Ileum (tissue), 1 donor: ENCODE measurements around a stretch of chr14.

DNA sequence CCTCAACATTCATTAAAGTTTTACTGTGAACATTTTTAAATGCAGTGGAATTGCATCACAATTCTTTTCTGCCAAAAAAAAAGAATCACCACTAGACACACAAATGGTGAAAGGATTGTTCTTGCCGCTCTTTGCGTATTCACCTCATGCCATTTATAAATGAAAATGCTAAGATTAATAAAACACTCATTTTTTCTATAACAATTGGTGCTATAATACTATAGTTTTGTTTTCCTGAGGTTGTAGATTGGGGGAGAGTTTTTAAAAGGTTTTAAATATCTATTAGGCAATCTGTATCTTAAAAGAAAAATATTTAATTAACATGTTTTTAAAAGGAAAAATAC lies 1.1 kb downstream of the RHOJ start:
- PRO-cap: no peak

- PRO-cap: no peak
These were observed 63.1 kb upstream of the GPHB5 start for GRCh38 chr14:63381774-63382228.

- PRO-cap: no peak
These were observed 105.2 kb downstream of the PPP2R5E start for GRCh38 chr14:63437849-63438433.

GRCh38 chr14:63524404-63525565 lies 18.4 kb downstream of the PPP2R5E start:
- PRO-cap: no peak

GRCh38 chr14:63702041-63702318 lies 25.9 kb downstream of the SGPP1 start:
- PRO-cap: no peak

DNA sequence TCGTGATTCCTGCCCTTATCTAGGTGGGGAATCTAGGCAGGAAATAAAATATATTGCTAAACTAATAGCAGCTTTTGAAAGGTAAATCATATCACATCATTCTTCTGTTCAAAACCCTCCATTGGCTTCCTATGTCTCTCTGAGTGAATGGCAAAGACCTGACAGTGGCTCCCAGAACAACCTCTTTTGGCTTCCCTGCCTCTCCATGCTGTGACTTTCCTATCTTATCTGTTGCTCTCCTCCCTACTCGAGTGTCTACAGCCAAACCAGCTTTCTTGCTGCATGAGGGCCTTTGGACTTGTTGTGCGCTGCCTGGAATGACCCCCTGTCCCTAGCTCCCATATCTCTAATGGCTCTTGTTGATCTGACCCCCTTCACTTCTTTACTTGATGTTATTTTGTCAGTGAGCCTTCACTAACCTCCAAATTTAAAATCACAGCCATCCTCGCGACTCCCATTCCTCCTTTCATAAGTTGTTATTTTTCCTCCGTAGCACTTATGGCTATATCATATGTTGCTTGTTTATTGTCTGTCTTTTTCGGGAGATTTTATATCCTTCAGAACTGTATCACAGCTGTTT lies 2.5 kb downstream of the SYNE2 start:
- PRO-cap: no peak

DNA sequence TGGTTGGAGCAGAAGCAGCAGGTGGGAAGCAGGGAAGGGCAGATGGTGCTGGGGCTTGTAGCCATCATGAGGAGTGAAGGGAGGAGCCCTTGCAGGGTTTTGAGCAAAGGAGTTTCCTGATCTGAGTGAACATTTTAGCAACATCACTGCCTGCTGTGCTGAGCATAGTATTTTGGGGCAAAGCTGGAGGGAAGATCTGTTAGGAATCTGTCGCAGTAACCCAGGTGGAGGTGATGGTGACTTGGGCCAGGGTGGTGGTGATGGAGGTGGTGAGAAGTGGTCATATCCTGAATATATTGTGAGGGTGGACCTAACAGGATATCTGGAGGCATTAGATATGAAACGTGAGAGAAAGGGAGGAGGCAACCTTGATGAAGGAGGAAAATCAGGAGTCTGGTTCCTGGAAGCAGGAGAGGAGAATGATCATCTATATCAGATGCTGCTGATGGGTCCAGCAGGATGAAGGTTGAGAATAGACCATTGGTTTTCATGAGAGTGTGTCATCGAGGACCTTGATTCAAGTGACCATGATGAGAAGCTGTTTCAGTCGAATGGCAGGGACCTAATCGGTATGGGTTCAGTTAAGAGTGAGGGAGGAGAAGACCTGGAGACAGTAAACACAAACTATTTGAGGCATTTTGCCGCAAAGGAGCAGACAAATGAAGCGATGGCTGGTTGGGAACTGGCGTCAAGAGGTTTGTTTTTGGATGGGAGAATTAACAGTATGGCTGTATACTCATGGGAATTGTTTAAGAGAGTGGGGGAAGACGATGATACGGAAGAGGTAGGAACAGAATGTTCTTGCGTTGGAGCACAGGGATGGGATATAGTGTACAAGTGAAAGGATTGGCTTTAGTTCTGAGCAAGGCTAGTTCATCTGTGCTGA lies 84.1 kb downstream of the SYNE2 start:
- PRO-cap: no peak

DNA sequence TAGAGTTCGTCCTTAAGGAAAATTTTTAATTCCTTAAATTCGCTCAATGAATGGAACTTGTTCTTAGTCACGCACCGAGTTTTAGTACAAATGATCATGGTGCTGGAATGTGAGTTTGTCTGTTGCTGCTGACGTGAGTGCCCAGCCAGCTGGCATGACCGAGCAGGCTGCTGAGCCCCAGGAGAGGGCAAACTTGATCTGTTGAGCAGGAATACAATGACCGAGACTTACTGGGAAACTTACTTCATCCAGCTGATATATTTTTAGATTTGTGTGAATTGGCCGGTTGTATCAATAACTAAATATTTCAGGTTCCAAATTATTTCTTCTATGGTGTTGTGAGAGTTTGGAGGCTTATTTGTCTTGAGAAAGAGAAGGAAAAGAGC lies 176.1 kb downstream of the ESR2 start:
- PRO-cap: no peak

DNA sequence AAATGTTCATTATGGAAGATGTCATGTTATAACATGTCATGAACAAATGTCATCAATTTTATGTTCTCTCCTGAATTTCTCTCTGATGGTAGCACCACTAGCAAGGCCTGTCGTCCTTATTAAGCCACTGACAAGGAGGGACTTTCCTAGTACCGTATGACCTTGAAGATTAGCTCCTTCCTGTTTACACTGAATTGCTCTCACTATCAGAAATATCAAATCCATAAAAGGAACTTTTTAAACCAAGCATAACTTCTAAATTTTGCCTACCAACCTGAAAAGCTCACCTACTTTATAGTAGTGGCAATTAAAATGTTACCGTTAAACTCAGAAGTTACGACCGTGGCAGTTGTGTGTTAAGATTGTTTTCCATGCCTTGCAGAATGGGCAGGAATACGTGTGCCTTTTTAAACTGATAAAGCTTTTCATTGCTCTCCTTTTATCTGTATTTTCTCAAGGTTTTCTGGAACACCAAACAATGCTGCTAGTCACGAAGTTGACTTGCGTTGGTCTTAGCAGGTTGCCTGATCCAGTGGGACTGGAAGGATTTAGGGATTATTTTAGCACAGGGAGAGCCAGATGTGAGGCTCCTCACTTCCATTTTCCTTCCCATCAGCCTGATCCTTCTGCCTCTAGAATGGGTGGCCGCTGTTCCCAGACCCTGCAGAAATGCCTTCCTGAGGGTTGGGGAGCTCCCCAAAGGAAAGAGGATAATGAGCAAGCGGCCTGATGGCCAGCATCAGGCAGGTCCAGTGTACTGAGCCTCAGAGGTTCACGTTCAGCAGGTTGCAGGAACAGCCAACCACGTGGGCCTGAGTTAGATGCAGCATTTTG lies 98.7 kb downstream of the ESR2 start:
- PRO-cap: no peak

- PRO-cap: no peak
These were observed 3.8 kb downstream of the MTHFD1 start for GRCh38 chr14:64391843-64392522.

GRCh38 chr14:64425718-64426373 lies 37.7 kb downstream of the MTHFD1 start:
- PRO-cap: no peak

DNA sequence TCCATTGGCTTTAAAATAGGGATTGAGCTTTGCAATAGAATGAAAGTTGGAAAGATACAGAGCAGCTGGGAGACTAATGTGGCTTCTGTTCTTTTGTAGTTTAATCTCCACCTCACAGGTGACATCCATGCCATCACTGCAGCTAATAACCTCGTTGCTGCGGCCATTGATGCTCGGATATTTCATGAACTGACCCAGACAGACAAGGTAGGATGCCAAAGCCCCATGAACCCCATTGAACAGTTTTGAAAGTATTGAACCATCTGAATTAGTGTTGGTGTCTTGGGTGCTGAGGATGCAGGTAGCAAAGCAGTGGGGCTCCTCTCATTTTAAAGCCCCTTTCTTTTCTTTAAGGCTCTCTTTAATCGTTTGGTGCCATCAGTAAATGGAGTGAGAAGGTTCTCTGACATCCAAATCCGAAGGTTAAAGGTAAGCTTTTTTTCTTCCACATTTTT lies 33.8 kb upstream of the AKAP5 start:
- PRO-cap: no peak

- PRO-cap: no peak
These were observed 840 bp downstream of the ZBTB25 start for GRCh38 chr14:64502855-64503141.

DNA sequence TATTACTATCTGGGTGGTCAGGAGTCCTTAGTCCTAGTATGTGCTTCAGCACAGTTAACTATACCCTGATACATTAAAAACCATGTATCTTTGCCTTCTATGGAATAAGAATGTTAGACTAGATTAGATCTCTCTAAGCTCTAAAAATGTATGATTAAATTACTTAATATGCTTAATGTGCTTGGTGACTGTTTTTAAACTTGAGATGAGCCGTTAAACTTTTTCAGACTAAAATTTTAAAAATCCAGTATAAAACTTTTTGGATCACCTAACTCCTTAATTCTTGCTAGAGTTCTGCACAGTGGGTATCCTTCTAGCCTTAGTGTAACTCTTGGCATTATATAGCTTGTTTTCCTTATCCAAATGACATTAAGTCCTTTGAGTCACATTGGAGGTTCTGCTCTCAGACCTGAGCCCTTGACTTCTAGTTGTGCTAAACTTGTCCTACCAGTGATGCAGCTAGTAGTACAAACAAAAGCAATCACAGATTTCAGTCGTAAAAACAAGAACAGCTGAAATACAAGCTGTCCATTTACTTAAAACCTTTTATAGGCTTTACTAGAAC lies 10.3 kb downstream of the ZBTB1 start:
- PRO-cap: no peak

DNA sequence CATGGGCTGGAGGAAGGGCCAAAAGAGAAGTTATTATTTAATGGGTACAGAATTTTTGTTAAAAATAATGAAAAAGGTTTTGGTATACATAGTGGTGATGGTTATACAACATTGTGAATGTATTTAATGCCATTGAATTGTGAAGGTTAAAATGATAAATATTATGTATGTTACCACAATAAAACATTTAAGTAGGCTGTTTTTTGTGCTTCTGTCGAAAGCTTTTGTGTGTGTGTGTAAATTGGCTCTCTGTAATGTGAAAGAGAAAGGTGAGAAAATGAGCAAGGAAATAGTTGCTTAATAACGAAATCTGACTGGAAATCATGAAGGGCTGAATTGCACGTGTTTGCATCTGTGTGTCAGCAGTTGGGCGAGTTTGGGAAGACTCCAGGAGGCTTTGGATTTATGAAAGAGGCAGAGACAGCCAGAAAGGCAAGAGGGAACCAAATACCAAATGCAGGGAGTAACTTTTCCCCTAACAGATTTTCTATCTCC lies 47.3 kb upstream of the PLEKHG3 start:
- PRO-cap: no peak

DNA sequence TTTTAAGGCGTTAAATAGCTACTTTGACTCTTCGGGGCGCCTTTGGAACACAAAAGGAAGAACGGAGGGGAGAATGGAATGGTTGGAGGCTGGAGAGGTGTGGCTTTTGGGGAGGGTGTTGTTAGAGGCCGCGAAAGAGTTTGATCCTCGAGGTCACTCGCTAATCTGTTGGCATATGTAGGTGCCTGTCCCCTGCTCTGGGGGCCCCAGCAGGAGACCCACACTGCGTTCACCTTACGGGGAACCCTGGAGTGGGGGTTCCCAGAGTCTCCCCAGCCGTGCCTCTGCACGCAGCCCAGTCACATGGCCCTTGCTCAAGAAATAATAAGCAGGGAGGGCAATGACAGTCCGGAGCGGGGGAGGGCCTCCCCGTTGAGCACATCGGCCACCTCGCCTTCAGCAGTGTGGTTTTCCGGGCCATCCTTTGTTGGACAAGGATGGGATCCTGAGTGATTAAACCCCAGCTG lies 1.2 kb downstream of the PLEKHG3 start:
- PRO-cap: bidirectional peak, plus-strand start at position 52 of the sequence, minus-strand start outside the sequence; bidirectional peak, plus-strand start at position 346 of the sequence, minus-strand start at position 286 of the sequence

- PRO-cap: no peak
These were observed 4.2 kb downstream of the PLEKHG3 start for GRCh38 chr14:64708031-64709176.

DNA sequence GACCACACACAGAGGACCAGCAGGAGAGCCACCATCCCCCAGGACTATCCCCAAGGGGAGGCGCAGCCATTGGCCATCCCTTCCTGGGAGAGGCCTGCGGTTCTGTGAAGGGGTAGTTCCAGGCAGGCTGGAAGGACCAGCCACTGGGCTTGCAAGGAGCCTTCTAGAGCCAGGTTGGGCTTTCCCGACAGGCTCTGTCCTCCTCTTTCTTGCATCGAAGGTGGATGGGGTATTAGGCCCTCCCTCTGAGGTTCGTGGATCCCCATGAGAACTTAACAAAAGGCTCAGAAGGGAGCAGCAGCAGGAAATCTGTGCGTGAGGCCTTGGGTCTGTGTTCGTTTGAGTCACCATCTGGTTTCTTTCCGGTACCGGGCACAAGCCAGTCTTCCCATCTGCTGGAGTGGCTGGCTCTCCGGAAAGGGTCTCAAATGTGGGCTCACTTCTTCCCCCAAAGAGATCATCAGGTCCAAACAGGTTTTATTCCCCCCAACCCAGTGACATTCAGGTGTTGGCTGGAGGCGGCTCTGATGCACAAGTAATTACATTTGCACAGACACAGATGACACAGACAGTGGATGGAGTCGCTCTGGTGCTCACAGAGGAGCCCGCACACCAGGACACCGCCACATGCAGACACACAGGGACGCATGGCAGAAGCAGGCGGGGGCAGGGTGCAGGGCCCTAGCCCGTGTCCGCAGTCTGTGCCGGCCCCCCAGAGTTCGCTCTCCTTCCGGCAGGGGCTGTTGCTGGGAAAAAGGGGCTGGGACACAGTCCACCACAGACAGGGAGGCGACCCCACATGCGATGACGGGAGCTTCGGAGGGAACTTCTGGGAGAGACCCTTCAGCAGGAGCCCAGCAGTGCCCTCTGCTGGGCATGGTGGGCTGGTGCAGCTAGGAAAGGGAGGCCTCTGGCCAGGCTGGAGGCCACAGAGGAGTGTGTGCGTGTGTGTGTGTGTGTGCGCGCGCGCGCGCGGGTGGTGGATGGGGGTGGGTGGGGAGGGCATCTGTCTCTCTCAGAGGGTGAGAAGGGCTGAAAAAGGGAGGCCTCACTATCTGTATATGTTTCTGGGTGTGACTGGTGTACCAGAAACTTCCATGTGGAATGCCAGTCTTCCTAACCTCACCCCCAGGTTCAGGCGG lies 60.2 kb downstream of the PLEKHG3 start:
- PRO-cap: no peak

DNA sequence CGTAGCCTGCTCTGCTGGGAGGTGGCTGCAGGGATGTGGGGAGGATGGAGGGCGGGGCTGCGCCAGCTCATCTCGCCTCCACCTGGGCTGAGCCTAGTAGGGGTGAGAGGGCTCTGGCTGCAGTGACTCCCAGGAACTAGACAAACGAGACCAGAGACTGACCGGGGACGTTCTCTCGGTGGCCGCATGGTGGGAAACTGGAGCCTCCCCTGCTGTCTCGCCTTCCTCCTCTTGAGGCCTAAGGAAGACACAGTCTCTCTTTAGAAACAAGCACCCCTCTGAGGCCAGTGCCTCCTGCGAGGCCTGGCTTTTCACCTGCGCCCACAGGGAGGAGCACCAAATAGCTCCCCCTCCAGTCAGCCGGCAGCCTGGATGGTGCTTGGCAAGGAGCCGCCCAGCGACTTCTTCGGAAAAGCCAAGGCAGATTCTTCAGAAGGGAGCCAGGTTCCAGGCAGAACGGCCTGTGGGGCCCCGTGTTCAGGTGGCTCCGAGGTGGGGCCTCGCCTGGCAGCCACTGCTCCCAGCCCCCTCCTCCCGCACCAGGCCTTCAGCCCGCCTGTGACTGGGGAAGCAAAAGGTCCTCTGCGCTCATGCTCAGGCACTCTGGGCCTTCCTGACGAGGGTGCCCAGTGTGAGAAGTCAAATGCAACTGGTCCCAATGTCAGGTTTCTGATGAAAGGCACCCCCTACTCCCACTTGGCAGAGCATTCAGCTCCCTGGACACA lies 62.5 kb downstream of the PLEKHG3 start:
- PRO-cap: no peak

DNA sequence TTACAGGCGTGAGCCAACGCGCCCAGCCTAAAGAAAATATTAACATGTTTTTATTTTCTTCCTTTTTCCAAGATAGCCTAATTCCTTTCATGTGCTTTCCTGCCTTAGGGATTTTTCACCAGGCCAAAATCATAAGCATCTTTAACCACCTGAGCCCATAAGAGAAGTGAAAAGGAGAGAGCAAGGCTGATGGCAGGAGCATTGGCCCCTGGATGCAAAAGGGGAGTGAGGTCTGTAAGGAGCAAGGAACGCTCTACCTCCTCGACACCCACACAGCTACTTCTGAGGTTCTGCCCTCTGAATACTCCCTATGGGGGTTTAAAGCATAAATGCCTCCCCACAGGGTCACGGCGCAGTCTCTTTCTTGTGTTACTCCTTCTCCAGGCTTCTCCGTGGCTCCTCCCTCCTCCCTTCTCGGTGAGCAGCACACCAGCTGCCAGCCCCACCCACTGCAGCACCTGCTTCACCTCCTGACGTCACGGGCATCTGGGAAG lies 67.4 kb downstream of the SPTB start:
- PRO-cap: no peak